Esophagus muscularis mucosa (tissue), 4 donors: ENCODE measurements around the gene GK3.

DNA sequence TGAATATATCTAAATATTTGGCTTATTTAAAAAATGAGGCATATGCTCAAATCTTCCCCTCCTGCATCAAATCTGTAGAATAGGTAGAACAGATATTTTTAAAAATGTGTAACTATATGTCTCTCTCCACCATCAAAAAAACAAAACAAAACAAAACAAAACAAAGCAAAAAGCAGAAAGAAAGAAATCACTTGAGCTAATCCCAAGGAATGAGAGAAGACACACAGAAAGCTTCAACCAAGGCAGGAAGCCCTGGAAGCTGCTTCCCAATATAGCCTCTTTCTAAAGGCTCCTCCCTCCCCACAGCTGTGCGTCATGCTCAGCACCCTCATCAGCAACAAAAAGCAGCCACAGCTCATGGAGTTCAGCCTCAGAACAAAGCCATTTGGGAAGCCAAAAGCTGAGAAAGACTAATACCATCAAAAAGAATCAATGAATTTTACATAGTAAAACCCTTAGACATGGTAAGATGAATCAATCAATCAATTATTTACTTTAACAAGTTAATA is 131.6 kb downstream of the MARCHF1 start:
- PRO-cap = no peak
- RAMPAGE, long total RNA, 4 experiments = no peak in any of the 4 experiments

DNA sequence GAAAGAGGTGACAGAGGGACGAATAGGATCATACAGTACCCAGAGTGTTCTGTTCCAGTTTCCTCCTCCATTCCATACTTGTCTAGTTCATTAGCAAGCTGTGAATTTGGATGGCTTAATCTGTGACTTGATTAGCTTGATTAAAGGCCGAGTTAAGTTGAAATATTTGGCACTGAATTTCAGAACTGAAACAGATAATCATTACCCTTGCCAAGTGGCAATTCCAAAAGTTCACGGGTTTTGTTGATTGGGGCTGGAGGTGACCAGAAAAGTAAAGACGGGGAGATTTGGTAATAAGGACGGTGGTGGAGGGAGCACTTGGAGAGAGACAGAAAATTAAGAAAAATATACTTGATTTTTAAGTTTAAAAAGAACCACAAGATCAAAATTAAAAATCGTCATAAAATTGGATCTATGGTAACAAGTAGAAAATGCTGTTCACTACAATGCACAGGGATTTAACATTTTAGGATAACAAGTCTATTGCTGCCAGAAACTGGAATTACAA is 21.9 kb upstream of the KLHL2 start:
- PRO-cap = no peak
- RAMPAGE, long total RNA, 4 experiments = no peak in any of the 4 experiments

DNA sequence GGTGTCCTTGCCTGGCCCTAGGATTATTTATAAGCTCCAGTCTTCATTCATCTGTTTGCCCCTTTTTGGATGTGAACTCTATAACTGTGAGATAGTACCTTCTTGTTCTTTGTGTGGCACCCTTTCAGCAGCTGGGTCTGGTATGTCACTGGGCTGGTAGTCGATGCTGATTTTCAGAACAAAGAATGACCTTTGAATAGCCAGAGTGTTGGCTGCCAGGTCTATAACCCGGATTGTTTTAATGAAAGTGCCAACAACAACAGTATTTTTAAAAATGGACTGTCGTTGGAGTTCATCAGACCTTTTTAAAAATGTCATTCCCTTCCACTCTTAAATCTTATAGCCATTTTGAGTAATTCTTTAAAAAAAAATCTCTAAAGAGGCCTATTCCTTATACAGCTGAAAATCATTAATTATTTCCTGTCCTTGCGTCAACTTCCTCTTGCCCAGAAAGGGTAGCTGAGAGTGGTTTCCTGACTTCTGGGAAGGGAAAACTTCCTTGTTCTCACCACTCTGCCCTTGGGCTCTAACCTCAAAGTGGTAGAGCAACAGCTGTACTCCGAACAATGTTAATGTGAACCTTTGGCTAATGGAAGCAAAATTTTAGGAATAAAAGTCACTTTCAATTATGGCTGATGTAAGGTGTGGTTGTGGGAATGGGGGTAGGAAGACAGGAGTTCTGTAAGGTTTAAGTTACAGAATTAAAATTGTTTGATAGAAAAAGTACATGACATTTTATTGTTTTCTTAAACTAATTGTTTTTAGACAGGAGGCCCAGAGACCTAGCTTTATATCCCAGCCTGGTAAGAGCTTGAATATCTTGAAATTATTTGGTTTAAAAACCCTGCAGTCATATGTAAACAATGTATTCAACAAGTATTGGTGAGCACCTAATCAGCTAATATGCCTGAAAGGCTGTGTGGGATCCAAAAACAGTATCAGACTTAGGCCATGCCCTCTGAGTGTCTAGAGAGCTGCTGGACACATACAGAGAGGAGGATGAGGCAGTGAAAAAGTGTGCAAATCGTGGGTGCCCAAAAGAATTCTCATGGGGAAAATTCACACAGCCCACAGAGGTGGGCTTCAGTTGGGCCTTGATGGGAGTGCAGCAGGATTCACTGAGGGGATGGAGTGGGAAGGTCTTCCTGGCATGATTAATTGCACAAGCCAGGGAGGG is 15.4 kb downstream of the KLHL2 start:
- PRO-cap = no peak
- RAMPAGE, long total RNA, 4 experiments = no peak in any of the 4 experiments

- PRO-cap = no peak
- RAMPAGE, long total RNA, 4 experiments = no peak in any of the 4 experiments
Measured at GRCh38 chr4:165279539-165279942, at the start of gene GK3. TSS of gene GK3 (minus strand) at chr4:165279704.

- PRO-cap = no peak
- RAMPAGE, long total RNA, 4 experiments = no peak in any of the 4 experiments
Measured at GRCh38 chr4:165292946-165293569, 13.6 kb upstream of the GK3 start.

- PRO-cap = no peak
- RAMPAGE, long total RNA, 4 experiments = no peak in any of the 4 experiments
Measured at GRCh38 chr4:165301805-165302373, 22.4 kb upstream of the GK3 start.

GRCh38 chr4:168487390-168487986 is 7.2 kb upstream of the DDX60L start:
- PRO-cap = no peak
- RAMPAGE, long total RNA, 4 experiments = no peak in any of the 4 experiments

GRCh38 chr4:168488945-168489232 is 8.0 kb upstream of the PALLD start:
- PRO-cap = no peak
- RAMPAGE, long total RNA, 4 experiments = no peak in any of the 4 experiments

DNA sequence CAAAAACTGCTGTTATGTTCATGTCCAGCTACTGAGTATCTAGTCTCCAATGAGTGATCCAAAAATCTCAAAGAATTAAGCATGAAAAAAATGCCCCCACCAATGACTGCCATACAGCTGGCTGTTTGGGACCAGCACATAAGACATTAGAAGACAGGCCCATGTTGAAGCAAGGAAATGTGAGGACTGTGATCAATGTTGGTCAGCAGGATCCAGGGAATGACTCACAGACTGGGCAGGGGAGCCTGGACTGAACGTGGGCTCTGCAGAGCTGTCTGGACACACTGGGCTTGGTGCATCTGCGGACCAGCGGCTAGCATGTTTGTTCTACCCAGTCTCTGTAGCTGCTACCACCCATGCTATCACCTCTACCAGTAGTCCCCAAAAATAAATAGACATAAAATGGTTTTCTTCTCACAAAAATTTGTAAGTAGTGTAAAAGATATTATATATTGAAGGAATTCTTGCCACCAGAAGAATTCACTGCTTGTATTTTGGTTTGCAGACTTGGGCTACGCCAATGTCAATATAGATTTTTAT is 108.6 kb downstream of the PALLD start:
- PRO-cap = no peak
- RAMPAGE, long total RNA, 4 experiments = no peak in any of the 4 experiments

DNA sequence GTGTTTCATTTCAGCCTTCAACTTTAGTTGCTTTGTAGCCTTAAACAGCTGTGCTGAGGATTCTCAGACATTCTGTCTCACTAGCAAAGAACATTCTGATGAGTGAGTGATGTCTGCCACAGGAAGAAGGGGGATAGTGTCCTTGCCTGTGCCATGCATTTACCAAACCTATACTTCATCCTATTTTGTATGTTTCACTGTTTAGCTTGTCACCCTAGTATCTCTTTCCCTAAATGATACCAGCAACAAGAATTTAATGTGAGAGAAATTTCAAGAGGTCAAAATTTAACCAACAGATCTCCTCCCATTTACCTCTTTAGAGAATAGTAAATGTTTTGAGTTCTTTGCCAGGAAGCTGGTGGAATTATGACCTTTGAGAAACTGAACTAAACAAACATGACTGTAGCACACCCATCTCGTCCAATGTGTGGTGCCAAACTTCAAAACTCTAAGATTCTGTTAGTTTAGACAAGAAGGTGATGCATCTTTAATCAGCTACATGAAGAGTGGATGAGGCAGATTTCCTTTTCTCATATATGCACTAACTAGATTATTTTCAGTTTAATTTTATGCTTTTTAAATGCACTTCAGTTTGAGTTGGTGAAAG is 165.7 kb downstream of the PALLD start:
- PRO-cap = no peak
- RAMPAGE, long total RNA, 4 experiments = no peak in any of the 4 experiments

- PRO-cap = no peak
- RAMPAGE, long total RNA, 4 experiments = no peak in any of the 4 experiments
Measured at GRCh38 chr4:168837800-168838516, 172.1 kb downstream of the CBR4 start.

- PRO-cap = no peak
- RAMPAGE, long total RNA, 4 experiments = no peak in any of the 4 experiments
Measured at GRCh38 chr4:168868997-168869525, 141.0 kb downstream of the CBR4 start.

GRCh38 chr4:168913862-168914265 is 96.2 kb downstream of the CBR4 start:
- PRO-cap = no peak
- RAMPAGE, long total RNA, 4 experiments = start-site peak on the plus strand in 1 of 4 experiments, at chr4:168913940-168914016 at its widest, 537 reads per replicate

- PRO-cap = no peak
- RAMPAGE, long total RNA, 4 experiments = no peak in any of the 4 experiments
Measured at GRCh38 chr4:169034933-169035365, 24.9 kb upstream of the CBR4 start.

- PRO-cap = no peak
- RAMPAGE, long total RNA, 4 experiments = no peak in any of the 4 experiments
Measured at GRCh38 chr4:169201392-169202039, 69.2 kb downstream of the SH3RF1 start.

DNA sequence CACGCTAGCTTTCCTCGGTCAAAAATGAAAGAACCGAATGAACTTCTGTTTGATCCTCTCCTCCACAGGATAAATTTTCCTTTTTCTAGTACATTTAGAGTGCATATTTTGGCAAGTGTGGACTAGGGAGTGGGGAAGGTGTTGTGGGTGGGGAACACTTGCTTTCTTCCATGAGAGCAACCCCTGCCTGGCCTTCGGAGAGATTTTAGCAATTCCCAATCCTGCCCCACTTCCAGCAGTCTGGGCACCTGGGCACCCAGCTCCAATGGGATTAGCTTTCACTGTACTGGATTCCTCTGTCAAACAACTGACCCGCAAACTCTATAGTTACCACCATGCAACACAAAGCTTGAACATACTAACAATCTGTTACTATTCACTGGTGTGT is 50.4 kb downstream of the SH3RF1 start:
- PRO-cap = no peak
- RAMPAGE, long total RNA, 4 experiments = no peak in any of the 4 experiments

- PRO-cap = no peak
- RAMPAGE, long total RNA, 4 experiments = no peak in any of the 4 experiments
Measured at GRCh38 chr4:169307740-169308053, 36.9 kb upstream of the SH3RF1 start.

DNA sequence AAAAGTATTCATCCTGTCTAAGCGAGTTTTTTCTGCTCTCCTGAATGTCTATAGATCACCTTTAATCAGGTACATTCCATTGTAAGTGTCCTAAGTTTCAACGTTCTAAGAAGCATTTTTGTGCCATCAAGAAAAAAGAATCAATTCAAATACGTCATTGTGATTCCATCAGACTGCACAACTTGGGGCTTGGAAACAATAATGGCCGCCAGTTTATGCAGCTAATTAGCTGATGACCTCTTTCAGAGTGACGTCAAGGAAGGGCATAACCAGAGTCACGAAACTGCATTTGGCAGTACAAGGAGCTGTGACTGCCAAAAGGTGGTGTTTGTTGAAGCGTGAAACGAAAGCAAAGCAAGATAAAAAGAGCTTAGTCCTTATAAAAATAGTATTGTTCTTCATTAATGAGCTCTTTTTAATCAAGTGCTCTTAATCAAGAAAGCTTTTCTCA is 81.1 kb upstream of the SH3RF1 start:
- PRO-cap = no peak
- RAMPAGE, long total RNA, 4 experiments = no peak in any of the 4 experiments

GRCh38 chr4:169508004-169508438 is 104.4 kb downstream of the NEK1 start:
- PRO-cap = no peak
- RAMPAGE, long total RNA, 4 experiments = no peak in any of the 4 experiments

DNA sequence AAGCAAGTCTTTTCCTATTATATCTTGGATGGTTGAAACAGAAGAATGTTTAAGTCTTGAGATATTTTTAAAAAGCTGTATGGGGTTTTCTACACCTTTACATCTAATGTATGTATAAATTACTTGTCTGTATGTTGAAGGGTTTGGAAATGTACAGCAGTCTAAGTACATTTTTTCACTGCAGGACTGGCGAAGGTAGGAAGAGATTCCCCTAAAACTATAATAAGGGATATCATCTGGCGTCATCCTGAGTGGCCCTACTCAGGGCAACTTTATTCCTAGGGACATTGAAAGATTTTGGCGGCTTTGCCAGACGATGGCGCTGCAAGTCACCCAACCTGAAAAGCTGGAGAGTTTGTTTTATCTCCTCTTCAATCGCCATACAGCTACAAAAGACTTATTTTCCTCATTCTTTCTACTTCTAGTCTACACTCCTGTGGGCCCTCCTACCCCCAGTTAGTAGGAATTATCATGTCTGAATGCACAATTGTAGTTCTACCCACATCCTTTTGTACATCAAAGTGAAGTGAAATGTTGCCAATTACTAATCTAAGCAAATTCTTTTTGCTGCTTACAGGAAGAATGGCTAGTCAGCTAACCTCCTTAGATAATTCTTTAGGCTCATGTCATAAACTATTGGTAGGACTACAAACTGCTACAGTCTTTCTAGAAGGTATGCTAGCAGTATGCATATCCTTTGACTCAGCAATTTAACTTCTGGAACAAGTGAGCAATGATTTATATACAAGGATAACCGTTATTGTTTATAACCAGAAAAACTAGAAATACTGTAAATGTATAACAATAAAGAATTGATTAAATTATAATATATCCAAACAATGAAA is 842 bp upstream of the NEK1 start:
- PRO-cap = no peak
- RAMPAGE, long total RNA, 4 experiments = no peak in any of the 4 experiments